Osteocyte (in vitro differentiated cells): ENCODE measurements around the genes UBQLN4 and GLMP.

- PRO-cap, result no peak
These were observed 993 bp upstream of the RXFP4 start for GRCh38 chr1:155940215-155941075.

GRCh38 chr1:155946960-155947842 lies 5.8 kb downstream of the RXFP4 start:
- PRO-cap, result no peak

- PRO-cap, result no peak
These were observed 17.8 kb downstream of the ARHGEF2 start for GRCh38 chr1:155960278-155961255.

DNA sequence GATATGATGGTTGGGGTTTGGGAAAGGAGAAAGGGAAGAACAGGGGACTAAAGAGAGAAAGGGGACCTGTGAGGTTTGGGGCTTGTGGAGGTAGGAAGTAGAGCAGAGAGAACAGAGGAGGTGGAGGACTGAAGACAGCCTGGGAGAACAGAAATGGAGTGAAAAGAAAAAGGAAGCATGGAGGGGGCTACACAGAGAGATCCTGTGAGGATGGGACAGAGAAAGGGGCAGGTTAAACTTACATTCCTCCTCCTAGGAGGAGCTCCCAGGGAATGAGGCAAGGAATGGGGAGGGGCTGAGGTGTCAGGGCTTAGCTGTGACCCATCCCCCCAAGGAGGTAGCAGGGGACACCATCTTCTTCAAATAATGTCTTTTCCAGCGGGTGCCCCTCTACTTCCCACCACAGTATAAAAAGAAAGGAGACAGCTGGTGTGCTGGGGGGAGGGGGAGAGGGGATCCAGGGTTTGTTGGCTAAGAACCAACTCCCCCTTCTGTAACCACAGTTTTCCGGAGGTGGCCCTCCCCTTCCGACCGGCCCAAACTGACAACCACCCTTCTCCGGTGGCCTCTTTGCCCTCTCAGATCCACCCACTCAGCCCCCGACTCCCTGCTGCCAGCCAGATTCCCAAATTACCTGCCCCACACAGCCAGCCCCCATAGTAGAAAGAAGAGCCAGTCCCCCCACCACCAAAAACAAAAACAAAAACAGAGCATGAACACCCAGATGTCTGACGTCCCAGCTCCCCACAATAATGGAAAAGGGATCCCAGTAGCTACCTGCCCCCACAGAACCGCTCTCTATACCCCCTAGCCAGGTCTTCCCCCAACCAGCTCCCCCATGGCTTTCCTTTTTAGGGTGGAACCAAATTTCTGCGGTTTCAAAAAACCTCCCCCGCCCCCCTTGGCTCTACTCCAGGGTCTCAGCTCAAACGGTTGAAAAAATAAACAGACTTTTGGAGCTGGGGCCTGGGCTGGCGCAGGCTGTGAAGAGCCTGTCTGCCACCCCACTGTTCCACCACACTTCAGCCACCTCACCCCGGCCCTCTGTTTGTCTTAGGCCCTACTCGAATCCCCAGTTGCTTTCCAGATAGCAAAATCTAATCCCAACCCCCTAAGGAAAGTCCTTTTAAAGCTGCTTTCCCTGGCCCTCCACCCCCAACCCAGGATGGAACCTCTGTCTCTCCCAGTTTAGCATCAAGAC lies 2.1 kb downstream of the ARHGEF2 start:
- PRO-cap, result bidirectional peak, plus-strand start at position 956 of the sequence, minus-strand start at position 853 of the sequence

DNA sequence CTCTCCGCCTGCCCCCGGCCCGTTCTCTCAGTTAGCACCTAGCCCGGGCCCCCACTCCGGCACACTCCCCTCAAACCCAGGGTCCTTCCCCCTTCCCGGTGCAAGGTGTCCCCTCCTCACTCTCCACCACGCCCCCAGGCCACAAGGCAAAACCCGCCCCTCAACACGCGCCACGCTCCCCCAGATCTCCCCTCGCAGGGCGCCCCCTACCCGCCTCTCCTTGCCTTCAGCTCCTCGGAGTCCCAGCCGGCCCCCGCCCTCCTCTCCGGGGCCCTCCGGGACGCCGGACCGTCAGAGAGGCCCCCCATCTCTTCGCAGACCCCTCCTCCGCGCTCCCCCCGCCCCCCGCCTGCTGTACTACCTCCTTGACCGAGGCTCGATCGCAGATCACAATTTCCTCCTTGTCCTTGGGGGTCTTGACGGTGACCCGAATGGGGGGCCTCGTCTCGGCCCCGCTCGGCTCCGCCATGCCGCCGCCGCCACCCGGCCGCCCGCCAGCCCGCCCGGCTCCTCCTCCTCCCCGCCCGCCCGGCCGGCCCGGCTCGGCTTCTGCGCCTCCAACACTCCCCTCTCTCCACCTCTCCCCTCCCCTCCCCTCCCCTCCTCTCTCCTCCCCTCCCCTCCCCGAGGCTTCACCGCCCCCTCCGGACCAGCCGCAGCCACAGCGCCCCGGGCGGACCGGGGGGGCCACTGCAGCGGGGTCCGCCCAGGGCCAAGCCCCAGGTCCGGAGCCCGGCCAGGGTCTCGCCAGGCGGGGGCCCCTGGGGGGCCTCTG lies at the start of gene UBQLN4:
TSS of gene UBQLN4 (minus strand) at position 566 of the 775 bp plus-strand sequence.
- PRO-cap, result bidirectional peak, plus-strand start at position 690 of the sequence, minus-strand start at position 553 of the sequence

- PRO-cap, result bidirectional peak, plus-strand start at chr1:156123041, minus-strand start at chr1:156122950; bidirectional peak, plus-strand start at chr1:156123719, minus-strand start at chr1:156123456
These were observed 8.5 kb downstream of the LMNA start for GRCh38 chr1:156122847-156123590.

DNA sequence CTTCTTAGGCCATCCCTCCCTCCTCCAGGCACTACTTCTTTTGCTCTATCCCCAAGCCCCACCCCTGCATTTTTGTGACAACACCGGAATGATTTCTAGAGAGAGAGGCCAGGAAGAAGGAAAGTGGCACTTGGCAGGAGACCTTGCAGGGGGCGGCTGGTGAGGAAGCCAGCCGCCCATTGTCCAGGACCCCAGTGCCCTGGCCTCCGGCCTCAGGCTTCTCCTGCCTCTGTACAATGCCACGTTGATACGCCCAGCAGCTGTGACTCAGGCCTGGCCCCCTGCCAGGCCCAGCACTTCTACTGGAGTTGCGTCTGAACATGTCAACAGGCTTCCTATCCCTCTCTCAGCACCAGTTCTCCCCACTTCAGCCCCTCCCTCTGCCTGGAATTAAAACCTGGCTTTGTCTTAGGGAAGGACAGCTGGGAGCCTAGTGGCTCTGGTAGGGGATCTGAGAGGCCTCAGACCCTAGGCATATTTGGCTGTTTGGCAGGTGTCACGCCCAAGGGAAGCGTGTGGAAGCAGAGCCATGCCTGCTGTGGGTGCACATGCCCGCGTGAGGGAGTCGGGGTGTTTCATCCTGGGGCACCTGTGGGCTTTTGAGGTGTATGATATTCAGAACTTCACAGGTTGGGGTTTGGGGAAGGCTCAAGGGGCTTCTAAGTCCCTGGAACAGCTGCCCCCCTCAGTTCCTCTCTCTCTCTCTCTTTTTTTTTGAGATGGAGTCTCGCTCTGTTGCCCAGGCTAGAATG lies 9.3 kb downstream of the LMNA start:
- PRO-cap, result bidirectional peak, plus-strand start at position 129 of the sequence, minus-strand start outside the sequence; bidirectional peak, plus-strand start at position 393 of the sequence, minus-strand start at position 233 of the sequence

DNA sequence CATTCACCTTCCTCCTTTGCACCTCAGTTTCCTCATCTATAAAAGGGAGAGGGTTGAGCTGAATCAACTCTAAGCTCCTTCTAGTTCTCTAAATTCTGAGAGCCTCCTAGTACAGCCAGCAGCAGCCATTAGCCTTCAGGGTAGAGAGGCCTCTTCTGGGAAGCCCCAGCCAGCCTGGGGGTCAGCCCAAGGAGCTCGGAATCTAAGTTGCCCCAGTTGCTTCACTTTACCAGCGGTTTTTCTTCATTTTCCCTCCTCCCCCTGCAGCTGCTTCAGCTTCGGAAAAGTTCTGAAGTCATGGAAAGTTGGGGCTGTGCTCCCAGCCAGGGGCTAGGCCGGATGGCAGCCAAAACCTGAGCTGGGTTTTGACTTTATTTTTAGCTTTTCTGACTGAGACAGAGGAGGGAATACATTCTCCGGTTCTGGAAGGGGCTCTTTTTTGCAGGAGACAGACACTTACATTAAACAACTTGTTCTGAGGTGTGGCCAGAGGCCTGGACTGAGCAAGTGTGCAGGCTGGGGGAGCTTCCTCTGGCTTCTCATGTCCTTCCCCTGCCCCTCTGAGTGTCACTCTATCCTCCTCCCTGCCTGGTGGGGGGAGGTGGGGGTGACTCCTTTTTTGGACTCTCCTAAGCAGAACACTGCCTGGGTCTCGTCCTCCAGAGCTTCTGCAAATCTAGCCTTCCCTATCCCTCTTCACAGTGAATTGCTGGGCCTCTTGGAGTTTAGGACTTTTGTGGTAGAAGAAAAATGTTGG lies 14.4 kb downstream of the LMNA start:
- PRO-cap, result bidirectional peak, plus-strand start at position 436 of the sequence, minus-strand start at position 197 of the sequence; bidirectional peak, plus-strand start outside the sequence, minus-strand start at position 708 of the sequence

- PRO-cap, result unidirectional peak, minus-strand start at chr1:156161414; unidirectional peak, minus-strand start at chr1:156161498
These were observed 7.7 kb downstream of the SEMA4A start for GRCh38 chr1:156160694-156161933.

DNA sequence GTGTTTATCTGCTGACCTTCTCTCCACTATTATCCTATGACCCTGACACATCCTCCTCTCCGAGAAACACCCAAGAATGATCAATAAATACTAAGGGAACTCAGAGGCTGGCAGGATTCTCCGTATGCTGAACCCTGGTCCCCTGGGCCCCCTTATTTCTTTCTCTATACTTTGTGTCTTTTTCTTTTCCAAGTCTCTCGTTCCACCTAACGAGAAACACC lies 11.8 kb upstream of the SLC25A44 start:
- PRO-cap, result no peak

DNA sequence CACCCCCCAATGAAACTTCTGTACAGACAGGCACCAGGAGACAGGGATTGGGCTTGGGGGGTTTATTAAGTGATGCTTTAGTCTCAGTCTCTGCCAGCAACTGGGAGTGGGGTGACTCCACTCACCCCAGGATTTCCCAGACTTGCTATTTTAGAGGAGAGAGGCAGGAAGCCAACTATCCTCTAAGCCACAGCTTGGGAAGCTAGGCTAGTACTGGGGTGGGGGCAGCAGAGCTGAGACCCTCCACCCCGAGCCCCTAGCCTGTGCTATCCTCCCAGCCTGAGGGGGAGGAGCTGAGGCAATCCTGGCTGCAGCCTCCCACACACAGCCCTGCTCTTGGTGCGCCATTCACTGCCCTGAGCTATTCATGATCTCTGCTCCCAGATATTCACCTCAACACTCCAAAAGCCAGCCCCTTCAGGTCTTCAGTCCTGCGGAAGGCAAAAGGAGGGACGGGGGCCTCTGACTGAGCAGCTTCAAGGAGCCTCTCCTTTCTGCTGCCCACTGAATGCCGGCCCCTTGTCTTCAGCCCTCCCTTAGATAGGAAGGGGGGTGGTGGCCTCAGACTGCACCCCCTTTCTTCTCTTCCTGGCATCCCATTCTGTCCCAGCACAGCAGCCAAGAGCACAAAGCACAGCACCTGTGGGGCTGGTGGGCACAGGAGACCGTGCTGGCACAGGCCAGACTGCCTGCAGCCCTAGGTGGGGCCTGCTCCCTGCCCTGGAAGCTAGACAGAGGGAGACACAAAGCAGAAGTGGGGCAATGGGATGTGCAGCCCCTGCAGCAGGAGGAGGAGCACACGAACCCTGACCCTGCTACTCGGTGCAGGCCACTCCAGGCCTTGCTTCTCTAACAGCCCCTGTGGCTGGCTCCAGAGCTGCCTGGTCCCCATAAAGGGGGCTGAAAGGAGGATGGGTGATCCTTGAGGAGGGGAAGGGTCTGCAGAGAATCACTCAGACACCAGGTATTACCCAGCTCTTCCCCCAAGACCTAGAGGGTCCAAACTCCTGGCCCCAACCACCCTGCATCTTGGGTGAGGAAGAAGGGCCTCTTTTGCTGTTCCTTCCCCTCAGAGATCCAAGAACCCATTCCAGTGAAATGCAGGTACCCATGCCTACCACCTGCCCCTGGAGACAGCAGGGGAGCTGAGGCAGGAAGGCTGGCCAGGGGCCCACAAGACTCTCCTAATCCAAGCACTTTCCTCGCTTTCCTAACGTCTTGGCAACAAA lies 1.7 kb upstream of the PAQR6 start:
- PRO-cap, result no peak

DNA sequence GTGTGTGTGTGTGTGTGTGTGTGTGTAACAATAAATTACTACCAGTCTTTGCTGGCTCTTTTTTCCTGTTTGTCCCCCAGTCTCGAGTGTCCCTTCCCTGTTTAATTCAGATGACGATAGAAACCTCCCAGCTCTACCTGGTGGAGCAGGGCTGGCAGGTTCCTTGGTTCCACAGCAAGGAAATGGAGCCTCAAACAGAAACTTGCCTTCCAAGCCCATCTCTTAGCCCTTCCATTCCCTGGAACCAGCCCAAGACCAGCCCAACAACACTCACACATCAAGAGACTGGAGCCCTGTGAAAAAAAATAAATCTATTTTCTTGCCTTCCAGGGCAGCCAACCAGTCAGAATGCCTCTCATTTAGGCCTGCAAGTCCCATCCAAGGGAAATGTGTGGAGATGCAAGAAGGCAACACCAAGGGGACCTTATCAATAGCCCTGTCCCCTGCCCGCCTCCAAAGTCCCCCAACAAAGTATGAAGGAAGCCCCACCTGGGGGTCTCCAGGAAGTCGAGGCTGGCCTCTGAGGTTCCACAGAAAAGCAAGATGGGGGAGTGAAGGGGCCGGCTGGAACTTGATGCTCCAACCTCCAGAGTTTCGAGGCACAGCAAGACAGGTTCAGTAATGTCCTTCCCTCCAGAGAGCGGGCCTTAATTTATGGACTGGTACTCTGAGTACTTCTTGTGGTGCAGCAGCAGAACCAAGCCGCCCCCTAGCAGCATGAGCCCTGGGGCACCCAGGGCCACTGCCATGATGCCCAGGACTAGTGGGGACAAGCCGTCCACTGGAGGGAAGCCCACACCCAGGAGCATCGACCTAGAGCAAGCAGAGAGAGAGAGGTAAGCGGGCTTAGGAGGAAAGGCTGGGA lies 2.9 kb downstream of the GLMP start:
- PRO-cap, result no peak

DNA sequence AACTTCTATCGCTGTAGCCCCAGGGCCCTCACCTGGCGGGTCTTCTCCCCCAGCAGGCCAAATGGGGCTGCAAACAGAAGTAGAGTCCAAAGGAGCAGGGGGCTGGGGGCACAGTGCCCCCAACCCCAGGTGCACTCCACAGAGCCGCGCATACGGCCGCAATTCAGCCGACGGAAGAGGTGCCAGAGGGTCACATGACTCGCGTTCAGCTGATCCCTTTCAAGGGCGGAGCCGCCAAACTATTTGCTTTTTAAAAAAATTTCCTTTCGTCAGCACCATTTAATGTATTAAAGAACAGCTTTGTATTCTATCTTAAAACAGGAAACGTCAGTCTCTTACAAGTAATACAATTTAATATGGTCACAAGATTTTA lies at the start of gene GLMP:
TSS of gene GLMP (minus strand) at position 186 of the 373 bp plus-strand sequence.
- PRO-cap, result unidirectional peak, minus-strand start at position 165 of the sequence

DNA sequence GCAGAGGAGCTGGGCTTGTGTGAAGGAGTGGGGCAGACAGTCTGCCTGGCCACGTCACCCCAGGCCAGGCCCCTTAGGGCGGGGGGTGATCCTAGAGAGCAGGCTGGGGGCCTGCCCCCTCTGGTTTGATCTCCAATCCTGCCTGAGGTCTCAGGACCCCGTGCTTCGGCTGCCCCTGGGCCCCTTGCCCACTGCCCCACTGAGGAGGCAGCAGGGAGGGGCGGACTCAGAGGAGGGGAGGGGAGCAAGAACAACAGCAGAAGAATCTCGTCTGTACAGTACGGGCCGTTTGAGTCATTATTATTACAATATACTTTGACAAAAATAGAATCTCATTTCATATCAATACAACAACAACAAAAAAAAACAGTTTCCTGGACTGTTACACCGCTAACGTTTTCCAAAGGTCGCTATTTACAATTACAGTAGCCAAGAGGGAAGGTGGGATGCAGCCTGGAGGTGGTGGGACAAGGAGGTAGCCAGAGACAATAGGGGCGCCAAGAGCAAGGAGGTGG lies 34.6 kb downstream of the MEF2D start:
- PRO-cap, result no peak

- PRO-cap, result no peak
These were observed 18.8 kb downstream of the MEF2D start for GRCh38 chr1:156481716-156482184.

GRCh38 chr1:156482399-156482757 lies 18.2 kb downstream of the MEF2D start:
- PRO-cap, result no peak

GRCh38 chr1:156493148-156493707 lies 7.3 kb downstream of the MEF2D start:
- PRO-cap, result no peak

- PRO-cap, result no peak
These were observed 23.9 kb upstream of the MEF2D start for GRCh38 chr1:156524252-156525099.

GRCh38 chr1:156625496-156626097 lies 6.4 kb downstream of the HAPLN2 start:
- PRO-cap, result no peak

DNA sequence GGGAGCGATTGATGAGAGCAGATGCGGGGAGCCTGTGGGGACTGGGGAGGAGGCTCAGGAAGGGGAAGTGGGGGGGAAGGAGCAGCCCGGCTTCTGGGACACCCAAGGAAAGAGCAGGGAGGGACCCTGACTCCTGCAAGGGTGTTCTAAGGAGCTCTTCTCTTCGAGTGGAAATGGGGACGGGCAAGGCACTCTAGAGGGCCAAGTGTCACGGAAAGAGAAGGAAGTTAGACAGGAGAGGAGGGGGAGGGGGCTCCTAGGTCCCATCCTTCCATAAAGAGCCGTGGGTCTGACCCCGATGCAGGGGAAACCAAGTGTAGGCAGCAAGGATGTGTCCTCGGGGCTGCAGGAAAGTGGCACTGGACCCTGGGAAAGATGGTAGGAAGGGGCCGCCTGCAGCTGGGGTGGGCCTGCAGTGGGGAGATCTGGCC lies 13.1 kb downstream of the CRABP2 start:
- PRO-cap, result no peak